ENCODE measurements around a stretch of chr9.

DNA sequence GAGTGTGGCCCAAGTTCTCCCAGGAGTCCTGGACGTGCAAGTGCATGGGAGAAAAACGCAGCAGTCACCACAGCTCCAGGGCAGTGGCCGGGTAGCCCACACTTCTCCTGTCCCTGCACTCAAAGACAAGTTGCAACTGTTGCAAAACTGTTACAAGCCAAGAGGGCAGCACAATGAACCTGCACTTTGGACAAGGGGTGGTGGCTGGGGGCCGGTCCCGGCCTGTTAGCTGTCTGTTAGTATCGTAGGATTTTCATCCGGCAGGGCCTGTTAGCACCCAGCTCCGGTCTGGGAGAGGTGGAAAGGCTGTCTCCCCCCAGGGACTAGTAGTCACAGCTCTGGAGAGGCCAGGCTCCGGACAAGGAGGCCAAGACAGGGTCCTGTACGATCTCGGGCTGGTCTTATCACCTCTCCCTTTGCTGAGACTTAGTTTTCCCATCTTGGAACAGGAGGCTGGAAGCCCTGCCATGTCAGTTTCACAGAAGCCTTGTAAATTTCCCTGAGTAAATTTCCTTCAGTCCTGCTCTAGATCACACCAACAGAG lies 1.7 kb upstream of the SARDH start:
- PRO-cap: no peak

GRCh38 chr9:133805453-133806270 lies 67.5 kb upstream of the SARDH start:
- PRO-cap: no peak

DNA sequence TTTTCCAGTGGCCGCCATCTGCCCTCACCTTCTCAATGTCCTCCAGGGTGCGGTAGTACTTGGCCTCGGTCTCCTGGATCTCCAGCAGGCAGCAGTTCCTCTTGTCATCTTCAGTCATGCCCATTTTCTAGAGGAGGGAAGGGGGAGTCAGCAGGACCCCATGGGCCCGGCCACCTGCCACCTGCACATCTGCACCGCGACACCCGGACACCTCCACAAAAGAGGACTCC lies 70.8 kb upstream of the SARDH start:
- PRO-cap: no peak

- PRO-cap: no peak
Measured at GRCh38 chr9:133837637-133838125, 99.5 kb upstream of the SARDH start.

DNA sequence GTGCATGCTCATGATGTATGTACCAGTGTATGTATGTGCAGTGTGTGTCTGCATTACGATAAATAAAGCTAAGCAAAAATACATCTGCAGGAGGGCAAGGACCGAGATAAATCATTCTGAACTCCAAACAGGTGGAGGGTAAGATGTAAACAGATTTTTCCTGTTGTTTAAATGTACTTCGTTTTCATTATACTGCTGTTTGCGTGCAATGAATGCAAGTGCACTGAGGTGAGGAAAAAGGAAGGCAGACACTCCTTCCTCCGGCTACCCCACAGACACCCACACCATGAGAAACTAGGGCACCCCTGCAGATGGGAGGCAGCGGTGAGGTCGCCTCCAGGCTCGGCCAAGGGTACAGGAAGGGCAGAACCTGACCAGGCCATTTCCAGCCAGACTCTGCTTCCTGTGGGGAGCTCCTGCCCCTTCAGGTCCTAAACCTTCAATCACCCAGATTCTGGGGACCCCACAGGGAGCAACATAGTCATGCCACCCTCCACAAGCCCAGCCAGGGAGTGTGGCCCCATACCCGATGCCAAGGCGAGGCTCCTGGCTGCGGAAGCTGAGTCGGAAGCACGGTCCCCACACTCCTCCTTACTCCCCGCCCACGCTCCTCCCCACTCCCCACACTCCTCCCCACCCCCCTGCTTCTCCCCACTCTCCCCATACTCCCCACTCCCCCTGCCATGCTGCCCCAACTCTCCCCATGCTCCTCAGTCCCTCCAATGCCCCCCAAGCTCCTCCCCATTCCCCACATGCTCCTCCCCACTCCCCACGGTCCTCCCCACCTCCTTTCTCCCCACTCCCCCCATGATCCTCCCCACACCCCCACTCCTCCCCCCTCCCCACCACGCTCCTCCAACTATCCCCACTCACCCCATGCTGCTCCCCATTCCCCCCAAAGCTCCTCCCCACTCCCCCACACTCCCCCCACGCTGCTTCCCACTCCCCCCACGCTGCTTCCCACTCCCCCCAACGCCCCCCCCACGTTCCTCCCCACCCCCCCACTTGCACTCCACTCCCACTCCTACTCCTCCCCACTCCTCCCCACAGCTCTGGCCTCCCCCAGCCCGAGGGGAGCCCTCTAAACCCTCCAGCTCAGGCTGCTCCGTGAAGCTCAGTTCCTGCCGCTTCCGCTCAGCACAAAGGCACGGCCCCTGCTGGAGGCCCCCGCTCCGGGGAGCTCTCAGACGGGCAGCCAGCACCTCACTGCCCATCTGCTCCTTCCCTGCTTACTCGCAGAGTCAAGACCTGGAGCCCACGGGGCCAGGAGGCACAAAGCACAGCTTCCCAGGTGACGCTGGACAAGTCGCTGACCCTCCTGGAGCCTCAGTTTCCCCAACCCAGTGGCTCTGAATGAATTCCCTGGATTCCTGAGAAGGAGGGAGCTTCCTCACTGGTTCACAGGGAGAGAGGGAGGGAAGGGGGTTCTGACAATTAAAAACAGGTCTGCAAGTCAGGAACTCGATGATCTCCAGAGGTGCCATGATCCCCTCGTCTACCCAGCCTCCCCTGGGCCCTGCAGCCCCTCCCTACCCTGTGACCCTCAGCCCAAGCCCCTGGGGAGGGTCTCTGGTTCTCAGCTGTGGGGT lies 36.7 kb downstream of the VAV2 start:
- PRO-cap: no peak

DNA sequence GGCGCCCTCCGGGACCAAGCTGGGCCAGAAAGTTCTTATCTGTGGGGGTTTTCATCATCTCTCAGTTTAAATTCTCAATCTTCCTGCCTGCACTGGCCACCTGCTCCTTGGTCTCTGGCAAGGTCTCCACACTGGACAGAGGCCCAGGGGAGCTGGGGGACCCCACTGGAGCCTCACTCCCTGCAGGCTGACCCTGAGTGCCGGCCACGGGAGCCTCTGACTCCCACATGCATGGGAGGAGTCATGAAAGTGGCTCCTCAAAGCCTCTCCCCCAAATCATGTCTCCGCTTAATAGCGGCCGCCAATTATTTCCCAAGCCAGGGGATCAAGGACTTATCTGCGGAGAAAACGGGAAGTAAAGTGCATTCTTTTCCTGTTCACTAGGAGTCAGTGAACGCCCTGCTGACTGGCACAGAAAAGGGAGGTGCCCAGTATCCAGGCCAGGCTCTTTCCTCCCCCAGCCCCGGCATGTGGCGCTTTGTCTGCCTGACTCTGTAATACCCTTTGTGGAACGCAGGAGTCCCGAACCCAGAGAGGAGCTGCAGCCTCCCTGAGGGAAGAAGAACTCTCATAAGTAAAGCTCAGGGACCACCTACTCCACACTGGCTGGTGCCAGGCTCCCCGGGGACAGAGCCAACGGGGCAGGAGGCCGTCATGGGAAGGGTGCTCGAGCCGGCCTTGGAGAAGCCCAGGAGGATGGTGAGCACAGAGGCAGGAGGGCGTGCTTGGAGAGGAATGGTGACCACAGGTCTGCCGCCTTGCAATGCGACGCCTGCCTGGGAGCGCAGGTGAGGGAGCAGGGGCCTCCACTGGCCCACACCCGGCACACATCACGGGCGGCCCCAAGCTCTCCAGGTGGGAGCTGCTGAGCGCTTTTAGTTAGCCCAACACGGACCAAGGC lies 31.6 kb downstream of the VAV2 start:
- PRO-cap: no peak

DNA sequence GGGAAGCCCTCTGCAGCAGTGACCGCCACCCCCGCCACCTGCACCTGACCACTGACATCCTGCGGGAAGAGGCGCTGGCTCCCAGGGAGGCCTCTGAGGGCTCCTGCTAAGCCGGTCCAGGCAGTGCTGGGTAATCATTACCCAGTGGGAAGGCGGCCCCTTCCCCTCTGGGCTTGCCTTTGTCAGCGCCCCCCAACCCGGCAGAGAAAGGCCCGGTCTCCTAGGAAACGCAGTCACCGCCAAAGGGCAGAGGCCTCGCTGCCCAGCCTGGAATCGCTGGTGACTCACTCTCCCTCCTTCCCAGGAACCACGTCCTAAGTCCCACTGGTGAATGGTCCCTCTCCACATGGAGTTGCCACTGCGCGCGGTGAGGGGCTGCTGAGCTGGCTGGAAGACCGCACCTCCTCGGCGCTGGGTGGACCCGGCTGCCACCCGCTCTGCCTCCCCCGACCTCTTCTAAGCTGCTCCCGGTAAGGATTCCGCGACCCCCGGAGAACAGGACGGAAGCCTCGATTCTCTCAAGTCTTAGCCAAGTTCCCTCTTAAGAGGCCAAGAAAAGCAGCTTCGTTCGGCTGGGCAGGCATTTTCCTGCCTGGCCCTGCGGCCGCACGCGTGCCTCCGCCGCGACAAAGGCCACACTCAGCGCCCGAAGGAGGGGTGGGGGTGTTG lies 1.2 kb downstream of the VAV2 start:
- PRO-cap: unidirectional peak, plus-strand start at position 203 of the sequence; unidirectional peak, plus-strand start at position 358 of the sequence

- PRO-cap: no peak
Measured at GRCh38 chr9:134065389-134066051, 2.3 kb downstream of the BRD3 start.

GRCh38 chr9:134130922-134131610 lies 4.8 kb upstream of the WDR5 start:
- PRO-cap: no peak

DNA sequence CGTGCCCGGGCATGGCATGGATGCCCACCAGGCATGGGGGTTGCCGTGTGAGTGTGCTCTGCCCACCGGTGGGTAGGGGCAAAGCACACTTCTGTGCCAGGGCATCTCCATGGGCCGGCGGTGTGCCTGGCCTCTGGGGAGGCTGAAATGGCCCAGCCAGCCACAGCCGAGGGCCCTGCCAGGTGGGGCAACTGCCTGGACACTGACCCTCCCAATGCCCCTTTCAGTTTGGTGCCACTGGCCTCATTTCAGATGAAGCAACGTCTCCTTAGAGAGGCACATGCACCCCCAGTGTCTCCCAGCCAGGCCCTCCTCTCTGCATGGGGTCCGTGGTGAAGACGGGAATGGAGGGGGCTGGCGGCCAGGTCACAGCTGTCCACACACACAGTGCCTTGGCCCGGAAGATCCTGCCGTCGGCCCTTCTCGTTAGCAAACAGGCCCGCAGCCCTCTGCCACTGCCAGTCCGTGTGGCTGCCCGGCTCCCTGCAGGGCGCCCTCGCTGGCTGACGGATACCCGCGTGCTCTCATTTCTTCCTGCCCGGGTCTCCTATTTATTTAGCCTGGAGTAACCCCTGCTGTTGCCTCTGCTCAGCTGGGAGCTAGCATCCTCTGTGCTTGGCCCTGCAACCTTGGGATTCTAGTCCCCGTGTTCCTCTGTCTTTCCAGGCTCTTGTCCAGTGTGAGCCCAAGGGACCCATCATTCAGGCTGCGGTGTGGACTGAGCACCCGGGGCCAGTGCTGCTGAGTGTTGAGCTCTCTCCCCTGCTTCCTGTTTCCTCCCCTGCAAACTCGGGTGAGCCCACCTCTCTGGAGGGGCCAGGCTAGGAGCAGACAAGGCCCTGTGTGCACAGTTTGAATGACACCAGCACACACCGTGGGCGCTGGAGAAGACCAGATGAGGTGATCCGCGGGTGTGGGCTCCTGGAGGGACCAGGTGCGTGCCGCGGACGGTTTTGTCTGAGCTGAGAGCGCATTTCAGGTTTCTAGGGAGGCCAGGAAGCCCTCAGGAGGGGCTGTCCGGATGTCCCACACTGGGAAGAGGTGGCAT lies 42.9 kb downstream of the WDR5 start:
- PRO-cap: no peak

GRCh38 chr9:134186707-134187702 lies 51.1 kb downstream of the WDR5 start:
- PRO-cap: no peak

DNA sequence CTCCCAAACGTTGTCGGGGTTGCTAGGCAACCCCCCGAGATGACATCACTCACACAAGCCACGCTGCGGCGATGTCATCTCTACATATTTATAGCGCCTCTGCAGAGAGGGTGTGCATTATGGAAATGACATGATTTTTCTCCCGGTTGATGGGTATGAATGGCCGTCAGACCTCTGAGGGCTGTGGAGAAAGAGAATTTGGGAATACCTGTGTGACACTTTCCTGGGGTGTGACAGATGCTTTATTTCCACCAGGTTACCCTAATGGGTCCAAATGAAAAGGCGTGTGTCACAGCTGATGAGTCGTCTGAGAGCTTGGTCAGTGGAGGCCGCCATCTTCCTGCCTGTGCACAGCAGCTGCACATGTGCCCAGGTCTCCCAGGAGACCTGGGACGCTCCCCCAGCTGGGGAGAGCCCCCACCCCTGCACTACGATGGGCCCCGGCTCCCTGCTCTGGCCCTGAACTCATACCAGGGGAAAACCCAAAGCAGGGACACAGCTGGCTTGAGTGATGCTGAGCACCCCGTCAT lies 70.3 kb downstream of the WDR5 start:
- PRO-cap: no peak

DNA sequence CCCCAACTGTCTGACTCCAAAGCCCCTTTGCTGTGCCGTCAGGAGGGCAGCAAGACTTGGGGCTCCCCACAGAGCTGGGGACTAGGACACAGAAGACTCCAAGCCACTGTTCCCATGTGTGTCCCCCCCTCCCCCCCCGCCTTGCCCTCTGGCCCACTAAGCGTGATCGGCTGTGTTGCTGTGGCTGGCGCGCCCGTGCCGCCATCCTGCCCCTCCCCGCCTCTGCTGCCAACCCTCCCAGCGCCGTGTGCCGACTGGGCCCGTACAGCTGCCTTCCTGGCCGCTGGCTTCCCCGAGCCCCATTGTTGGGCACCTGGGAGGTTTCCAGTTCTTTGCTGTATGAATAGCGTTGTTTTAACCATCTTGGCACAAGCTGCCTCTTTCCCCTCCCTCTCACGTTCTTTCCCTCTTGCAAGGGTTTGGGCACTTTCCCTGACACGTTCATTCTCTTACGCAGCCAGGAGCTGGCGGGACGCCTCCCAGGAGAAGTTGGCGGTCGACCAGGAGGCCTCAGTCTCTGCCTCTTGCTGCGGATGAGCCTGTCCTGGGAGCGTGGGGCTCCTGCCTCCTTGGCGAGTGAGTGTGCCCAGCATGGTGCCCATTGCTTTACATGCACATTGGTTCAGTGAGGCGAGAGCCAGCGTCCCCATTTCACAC lies 43.2 kb upstream of the RXRA start:
- PRO-cap: no peak

DNA sequence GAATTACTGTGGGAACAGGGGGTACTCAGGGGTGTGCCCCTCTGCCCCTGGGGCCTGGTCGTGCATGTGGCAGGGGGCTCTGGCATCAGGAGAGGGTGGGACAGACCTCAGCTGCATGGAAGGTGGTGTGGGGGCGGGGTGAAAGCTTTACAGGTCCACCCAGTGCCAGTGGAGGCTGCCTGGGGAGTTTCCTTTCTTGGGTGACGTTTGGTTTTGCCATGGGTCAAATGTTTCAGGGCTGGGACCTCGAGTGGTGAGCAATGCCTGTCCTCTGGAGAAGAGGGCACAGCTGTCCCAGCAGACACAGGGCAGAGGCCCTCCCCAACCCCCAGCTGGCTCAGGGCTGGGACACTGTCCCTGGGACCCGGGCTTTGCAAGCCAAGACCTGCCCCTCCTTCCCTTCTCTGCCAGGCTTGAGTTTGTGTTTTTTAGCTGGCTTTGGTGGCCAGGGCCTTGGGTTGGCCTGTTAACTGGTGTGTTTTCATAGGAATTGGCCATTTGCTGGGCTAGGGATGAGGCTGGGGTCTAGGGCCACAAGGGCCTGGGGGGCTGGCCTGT lies 3.7 kb downstream of the RXRA start:
- PRO-cap: no peak

GRCh38 chr9:134334970-134335648 lies 8.9 kb downstream of the RXRA start:
- PRO-cap: no peak

GRCh38 chr9:134537938-134538451 lies 103.6 kb upstream of the COL5A1 start:
- PRO-cap: no peak

DNA sequence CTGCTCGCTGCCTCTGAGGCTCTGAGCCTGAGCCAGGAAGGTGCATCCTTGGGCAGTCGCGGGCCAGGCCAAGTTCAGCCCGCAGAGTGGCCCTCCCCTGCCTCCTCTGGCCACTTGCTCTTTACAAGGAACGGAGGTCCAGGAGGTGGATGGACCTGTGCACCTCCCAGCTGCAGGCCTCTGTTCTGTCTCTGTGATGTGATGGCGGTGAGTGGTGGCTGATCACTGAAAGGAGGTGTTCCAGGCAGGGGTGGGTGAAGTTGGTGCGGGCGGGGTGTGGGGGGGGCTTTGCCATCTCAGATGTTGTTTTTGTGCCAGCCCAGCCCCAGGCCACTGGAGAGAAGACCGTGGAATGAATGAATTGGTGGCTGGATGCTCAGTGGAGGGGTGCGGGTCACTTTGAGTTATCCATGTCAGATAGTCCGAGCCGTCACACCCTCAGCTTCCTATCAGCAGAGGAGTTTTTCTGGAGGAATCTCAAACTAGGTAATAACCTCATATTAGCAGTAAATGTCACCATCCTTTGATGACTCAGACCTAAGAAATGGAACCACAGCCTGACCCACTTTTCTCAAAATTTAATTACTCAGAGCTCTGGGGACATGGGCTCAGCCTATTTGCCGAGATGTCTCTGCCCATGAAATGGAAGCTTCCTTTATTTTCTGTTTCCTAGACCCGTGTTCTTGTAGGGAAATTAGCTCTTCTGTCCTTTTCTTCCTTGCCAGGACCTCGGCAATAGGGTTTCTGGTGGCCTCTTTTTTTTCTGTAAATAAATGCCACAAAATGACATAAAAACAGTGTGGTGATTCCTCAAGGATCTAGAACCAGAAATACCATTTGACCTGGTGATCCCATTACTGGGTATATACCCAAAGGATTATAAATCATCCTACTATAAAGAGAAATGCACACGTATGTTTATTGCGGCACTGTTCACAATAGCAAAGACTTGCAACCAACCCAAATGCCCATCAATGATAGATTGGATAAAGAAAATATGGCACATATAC lies 7.5 kb downstream of the COL5A1 start:
- PRO-cap: no peak

DNA sequence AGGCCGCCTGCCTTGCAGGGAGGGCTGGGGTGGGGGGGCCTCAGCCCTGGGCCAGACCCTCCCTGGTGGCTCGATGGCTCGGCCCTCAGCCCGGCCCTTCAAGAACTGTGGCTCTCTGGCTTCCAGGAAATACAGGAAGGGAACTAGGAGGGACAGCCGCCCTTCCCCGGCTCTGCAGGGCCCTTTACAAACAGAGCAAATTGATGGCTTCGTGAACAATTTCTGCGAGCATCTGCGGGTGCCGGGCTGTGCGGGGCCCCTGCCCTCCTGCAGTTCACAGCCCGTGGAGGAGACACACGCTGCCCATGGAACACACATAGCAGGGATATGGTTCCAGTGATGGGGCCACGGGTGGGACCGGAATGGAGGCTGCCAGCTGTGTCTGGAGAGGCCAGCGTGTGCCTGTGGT lies 39.5 kb downstream of the COL5A1 start:
- PRO-cap: no peak

GRCh38 chr9:134784550-134785562 lies 95.8 kb upstream of the FCN2 start:
- PRO-cap: no peak

DNA sequence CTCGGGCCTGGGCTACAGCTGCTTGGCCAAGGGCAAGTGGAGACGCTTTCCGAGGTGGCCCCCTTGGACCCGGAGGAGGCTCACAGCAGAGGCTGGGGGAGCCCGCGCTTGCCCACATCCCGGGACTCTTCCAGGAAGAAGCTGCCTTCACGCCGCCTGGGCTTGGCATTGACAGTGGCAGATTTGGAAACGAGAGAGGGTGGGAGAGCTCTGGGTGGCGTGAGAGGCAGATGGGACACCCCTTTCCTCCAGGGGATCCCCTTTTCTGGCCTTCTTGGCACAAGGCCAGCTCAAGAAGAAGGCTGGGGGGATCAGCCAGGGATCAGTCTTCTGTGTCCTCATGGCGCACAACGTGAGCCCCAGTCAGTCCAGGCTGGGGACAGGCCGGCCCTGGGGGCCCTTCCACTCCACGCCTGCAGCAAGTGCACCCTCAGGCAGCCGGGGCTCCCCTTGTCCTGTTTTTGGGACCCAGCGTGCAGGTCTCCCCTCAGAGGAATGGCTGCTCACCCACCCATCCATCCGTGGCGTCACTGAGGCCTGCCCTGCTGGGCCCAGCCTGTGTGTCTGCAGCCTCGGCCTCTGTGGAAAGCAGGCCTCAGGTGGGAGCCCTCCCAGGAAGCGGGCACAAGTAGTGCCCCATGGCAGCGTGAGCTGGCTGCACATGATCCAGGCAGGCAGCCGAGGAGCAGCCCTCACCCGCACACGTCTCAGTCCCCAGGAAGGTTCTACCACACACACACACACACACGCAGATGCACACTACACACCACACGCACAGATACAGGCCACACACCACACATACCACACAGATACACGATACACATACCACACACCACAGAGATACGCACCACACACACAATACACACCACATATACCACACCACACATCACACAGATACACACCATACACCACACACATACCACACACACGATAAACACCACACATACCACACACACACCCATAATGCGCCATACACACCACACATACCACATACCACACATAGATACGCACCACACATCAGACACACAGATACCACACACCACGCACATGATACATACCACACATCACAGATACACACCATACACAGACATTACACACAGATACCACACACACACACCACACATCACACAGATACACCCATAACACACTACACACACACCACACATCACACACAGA lies 52.5 kb upstream of the FCN2 start:
- PRO-cap: no peak